Amniotic epithelial cell (primary cell): ENCODE measurements around the genes ST3GAL4 and KIRREL3.

GRCh38 chr11:126329498-126330072 is 25.7 kb downstream of the DCPS start:
- RRBS, result no CpG with 5 or more reads among the region's 12 CpGs

- RRBS, result no CpG with 5 or more reads among the region's 20 CpGs
Observed at GRCh38 chr11:126345701-126346966, 9.4 kb upstream of the ST3GAL4 start.

DNA sequence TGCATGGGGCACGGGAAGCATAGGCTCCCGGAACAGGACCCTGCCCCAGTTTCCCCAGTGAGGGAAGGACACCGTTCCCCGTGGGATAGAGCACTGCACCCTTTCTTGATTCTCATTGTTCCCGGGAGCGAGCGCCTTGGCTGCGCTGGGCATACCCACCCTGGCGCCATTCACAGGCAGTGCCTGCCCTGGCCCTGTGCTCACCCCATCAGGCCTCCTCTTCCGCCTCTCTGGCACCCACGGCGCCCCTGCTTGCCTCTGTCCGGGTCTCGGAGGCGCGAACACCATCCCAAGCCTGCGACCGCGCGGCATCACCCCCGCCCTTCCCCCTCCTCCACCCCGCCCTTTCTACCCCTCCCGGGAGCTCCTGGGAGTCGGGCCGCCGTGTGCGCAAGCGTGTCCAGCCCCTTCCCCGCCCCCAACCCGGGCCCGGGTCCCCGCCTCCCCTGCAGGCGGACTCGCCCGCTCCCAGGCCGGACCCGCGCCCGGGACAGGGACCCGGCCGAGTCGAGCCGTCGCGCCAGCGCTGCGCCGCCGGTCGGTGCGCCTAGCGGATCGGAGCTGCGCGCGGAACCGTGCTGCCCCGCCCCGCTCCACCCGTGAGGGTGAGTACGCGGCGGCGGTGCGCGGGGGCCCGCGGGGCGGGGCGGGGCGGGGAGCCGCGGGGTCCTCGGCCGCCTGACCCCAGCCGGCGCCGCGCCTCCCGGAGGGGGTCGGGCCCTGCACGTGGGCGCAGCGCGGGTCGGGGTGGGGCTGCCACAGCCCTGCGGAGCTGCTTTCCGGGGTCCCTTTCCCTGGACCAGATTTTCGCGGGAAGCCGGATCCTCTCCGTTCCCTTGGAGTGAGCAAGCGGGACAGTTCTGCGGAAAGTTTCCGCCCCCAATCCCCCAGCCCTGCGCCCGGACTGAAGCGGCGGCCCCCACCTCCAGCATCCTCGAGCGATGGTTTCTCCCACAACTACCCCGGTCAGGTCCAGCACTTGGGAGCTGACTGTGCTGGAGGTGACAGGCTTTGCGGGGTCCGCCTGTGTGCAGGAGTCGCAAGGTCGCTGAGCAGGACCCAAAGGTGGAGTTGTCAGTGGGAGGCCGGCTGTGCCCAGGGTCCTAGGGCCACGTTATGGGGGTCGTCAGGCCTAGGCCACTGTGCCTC is at the start of gene ST3GAL4:
Gene ST3GAL4, plus strand, starts transcription at position 449 of the 1,149 bp plus-strand sequence.
- RRBS, result 2% methylated on average over 50 of the region's 109 CpGs

- RRBS, result no CpG with 5 or more reads among the region's 10 CpGs
Observed at GRCh38 chr11:126366840-126367481, 11.5 kb downstream of the ST3GAL4 start.

DNA sequence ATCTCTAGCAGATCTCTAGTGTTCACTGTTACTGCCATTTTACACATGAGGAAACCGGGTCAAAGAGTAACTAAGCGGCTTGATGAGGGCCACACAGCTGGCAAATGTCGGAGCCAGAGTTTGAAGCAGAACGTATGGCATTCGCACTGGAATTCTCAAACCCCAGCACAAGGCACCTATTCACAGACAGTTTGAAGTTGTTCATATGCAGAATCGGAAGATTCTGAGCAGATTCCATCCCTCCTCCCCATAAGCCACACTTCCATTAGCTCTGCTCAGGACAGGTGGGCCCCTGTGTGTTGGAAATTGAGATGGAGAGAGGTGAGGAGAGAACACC is 275.7 kb downstream of the ST3GAL4 start:
- RRBS, result no CpG with 5 or more reads among the region's 6 CpGs

GRCh38 chr11:126929584-126929989 is 71.0 kb downstream of the KIRREL3 start:
- RRBS, result no CpG with 5 or more reads among the region's 6 CpGs

- RRBS, result 4% methylated on average over 16 of the region's 45 CpGs
Observed at GRCh38 chr11:127000336-127001331, at the start of gene KIRREL3. Gene KIRREL3 (minus strand): TSS chr11:127000770.

- RRBS, result 3% methylated on average over 22 of the region's 45 CpGs
Observed at GRCh38 chr11:127003060-127003558, 2.5 kb upstream of the KIRREL3 start.

DNA sequence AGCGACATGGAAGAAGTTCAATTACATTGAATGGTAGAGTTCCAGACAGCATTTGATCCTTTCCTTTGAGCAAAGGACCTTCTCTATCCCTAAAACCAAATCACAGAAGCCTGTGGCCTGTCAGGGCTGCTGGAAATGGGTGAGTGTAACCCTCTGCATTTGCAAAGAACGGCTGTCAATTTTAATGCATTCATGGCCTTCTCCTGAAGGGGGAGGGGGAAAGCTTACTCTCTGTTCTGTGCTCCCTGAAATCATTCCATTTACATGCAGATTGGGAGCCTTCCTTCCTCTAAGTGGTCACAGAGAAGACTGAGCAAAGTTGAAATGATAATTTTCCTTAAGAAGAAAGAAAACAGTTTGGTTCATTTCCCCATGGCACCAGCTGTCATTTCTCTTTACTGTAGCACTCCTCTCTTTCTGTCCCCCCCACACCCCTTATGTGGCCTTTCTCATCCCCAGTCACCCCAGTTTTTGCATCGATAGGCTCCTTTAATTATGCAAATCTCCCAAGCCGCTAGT is 109.3 kb upstream of the KIRREL3 start:
- RRBS, result no CpG with 5 or more reads among the region's 4 CpGs

DNA sequence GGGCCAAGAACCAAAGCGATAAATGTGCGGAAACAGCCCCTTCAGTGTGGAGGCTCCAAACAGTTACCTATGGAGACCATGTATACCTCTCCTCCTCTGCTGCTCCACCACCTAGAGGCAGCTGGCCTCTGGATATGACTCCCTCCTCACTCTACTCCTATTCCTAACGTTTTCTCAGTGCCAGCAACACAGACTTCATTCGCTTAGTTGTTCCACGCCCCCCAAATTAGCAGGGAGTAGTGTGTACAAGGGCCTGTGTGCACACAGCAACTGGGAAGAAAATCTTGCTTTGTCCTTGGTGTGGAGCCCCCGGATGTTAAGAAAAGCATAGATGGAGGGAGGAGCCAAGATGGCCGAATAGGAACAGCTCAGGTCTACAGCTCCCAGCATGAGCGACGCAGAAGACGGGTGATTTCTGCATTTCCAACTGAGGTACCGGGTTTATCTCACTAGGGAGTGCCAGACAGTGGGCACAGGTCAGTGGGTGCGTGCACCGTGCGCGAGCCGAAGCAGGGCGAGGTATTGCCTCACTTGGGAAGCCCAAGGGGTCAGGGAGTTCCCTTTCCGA is 362.3 kb upstream of the KIRREL3 start:
- RRBS, result no CpG with 5 or more reads among the region's 18 CpGs

DNA sequence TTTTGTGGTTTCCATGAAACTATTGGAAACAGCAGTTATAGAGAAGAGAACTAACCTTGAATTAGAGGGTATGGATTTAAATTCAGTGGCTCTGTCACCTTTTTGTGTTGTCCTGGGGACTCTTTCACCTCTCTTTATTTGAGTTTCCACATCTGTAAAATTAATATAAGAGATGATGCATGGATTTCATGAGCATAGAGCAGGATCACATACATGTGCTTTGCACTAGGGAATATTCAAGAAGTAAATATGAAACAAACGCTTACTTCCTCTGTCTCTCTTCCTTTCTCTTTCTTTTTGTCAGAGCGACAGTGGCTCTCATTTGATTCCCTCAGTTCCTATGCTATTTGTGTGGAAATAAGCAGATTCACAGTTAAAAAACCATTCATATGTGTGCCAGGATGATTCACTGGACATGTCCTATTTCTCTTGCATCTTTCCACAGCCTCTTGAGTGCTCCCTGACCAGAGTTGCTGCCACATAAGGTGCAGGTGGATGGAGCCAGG is 533.1 kb downstream of the ETS1 start:
- RRBS, result no CpG with 5 or more reads among the region's 2 CpGs

GRCh38 chr11:128210441-128211035 is 376.8 kb downstream of the ETS1 start:
- RRBS, result no CpG with 5 or more reads among the region's 1 CpG

GRCh38 chr11:128301765-128302035 is 285.7 kb downstream of the ETS1 start:
- RRBS, result no CpG with 5 or more reads among the region's 2 CpGs

GRCh38 chr11:128302299-128303274 is 284.8 kb downstream of the ETS1 start:
- RRBS, result no CpG with 5 or more reads among the region's 9 CpGs

GRCh38 chr11:128328740-128329721 is 258.3 kb downstream of the ETS1 start:
- RRBS, result no CpG with 5 or more reads among the region's 13 CpGs

DNA sequence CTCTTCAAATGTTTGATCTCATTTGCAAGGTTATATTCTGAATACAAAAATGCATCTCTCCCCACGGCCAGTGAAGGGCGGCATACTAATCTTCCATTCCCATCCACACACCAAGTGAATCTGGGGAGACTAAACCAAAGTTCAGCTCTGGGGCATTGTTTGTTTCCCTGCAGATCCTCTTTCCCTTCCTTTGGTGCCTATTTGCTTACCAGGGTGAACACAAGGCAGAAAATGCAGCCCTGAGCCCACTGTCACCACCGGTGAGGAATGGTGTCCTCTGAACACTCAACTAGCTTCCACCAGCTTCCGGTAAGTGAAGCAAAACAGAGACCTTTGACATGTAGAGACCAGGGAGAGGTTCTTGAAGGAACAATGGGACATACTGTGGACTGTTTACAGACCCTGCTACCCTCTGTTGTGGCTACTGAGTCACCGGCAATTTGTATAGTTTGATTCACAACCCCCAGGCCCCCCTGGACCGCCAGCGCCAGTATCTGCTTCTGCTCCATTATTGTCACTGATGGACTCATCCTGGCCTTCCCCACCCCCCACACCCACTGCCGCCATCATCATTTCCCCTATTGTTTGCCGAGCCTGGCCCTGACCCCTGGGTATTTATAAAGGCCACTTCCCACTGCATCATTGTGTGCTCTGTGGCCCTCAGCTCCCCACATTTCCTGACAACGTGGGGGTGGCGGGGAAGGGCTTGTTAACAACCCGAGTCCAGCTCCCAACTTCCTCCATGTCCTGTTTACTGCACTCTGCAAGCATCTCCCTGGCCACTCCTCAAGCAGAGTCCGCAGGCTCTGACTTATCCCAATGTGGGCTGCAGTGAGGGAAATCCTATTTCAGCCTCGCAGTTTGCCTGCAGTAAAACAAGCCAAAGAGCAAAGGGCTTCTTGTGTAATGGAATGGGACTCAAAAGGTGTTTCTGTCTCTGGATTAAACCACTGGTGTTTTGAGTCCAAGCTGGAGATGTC is 252.9 kb downstream of the ETS1 start:
- RRBS, result no CpG with 5 or more reads among the region's 14 CpGs

GRCh38 chr11:128465623-128466769 is 121.4 kb downstream of the ETS1 start:
- RRBS, result no CpG with 5 or more reads among the region's 22 CpGs

- RRBS, result no CpG with 5 or more reads among the region's 7 CpGs
Observed at GRCh38 chr11:128471996-128472596, 115.3 kb downstream of the ETS1 start.

DNA sequence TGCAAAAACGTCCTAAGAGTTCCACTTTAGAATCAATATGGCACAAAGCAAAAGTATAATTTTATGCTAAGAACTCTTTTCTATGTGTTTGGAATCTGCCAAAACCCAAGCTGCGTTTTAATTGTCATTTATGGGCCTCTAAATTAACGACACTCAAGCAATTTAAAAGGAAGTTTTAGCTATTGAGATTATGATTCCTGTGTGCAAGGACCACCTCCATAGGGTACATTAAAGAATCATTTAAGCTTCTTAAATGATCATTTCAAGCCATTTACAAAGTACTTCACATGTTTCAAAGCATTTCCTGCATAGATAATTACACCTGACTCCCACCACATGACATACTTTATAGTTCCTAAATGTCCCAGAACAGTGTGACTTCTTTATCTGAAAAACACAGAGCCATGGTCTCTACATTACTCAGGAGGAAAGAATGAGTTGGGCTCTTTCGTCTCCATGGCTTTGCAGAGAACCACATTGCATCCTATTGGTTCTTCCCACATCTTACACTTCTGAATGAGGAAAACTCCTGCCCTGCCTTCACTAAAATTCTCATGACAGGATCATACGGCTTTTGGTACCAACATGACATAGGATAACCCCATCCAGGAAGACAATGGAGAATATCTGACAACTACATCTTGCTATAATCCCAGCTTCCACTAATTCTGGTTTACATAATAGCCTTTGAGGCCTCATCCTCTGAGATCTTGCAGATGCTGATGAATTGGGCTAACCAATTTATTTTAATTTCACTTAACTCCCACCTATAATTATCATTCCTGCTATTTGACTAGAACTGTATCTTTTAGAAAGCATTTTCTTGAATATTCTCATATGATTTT is 88.6 kb downstream of the ETS1 start:
- RRBS, result no CpG with 5 or more reads among the region's 5 CpGs

GRCh38 chr11:128514895-128515738 is 72.2 kb downstream of the ETS1 start:
- RRBS, result no CpG with 5 or more reads among the region's 11 CpGs